ENCODE data around the genes NTNG2 and CFAP77.

GRCh38 chr9:131699717-131700755 is 39.8 kb downstream of the RAPGEF1 start:
- PRO-cap, 3 experiments: no peak in any of the 3 experiments
- RAMPAGE, long total RNA, 2 experiments: no peak in any of the 2 experiments
- RRBS: no CpG with 5 or more reads among the region's 10 CpGs

DNA sequence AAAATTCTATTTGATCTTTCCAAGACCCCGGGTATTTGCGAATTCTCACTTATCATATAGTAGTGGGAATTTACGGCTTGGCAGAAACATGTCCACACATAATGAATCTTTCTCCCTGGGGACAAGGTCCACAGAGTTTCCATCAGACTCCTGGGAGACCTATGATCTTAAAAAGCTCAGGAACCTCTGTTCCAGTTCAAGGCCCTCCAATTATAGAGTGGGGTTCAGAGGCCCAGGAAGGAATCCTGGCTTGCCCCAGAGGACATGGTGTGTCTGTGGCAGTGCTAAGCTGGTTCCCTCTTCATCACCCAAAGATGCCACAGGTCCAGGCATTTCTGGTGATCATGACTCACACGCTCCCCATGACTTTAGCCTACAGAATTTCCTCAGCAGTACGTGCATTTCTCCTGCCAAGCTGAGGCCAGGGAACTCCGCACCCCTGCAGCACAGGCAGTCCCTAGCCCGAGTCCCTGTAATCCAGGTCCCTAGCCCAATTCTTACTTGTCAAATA is 12.6 kb downstream of the RAPGEF1 start:
- PRO-cap, 3 experiments: no peak in any of the 3 experiments
- RAMPAGE, long total RNA, 2 experiments: no peak in any of the 2 experiments
- RRBS: no CpG with 5 or more reads among the region's 7 CpGs

DNA sequence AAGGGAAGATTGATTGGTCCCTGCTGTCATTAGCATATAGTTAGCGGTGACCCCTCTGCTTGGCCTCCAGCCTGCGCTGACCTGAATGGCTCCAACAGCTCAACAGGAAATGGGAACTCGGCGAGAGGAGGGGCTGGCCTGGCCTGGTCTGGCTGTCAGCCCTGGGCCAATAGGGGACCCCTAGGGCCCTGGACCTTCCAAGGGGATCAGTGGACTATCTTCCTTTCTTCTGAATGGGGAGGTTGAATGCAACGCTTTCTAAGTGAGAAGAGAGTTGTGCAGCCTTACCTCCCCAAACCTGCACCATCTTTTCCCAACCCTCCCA is 67.8 kb upstream of the RAPGEF1 start:
- PRO-cap, 3 experiments: no peak in any of the 3 experiments
- RAMPAGE, long total RNA, 2 experiments: no peak in any of the 2 experiments
- RRBS: no CpG with 5 or more reads among the region's 5 CpGs

- PRO-cap, 3 experiments: no peak in any of the 3 experiments
- RAMPAGE, long total RNA, 2 experiments: no peak in any of the 2 experiments
- RRBS: no CpG with 5 or more reads among the region's 8 CpGs
These were observed 84.3 kb upstream of the RAPGEF1 start for GRCh38 chr9:131824279-131824478.

DNA sequence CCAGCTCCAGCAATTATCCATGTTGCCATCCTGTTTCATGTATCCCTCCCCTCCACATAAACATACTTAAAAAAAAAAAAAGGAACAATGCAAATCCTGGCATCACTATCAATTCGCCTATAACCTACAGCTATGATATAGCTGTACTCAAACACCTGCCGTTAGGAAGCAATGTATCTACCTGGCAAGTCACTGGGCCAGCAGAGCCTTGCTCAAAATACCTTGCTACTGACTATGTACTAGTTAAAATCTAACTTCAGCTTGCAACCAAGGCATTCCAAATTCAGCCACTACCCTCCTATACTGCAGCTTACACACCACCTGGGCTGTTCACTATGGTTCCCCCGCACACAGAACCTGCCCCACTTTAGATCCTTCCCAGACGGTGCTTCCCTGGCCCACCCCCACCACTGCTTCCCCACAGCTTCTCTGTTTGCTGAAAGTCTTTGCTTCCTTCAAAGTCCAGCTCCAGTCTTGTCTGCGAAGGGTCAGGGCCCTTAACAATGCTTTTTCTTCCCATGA is 89.9 kb downstream of the MED27 start:
- PRO-cap, 3 experiments: no peak in any of the 3 experiments
- RAMPAGE, long total RNA, 2 experiments: no peak in any of the 2 experiments
- RRBS: no CpG with 5 or more reads among the region's 5 CpGs

DNA sequence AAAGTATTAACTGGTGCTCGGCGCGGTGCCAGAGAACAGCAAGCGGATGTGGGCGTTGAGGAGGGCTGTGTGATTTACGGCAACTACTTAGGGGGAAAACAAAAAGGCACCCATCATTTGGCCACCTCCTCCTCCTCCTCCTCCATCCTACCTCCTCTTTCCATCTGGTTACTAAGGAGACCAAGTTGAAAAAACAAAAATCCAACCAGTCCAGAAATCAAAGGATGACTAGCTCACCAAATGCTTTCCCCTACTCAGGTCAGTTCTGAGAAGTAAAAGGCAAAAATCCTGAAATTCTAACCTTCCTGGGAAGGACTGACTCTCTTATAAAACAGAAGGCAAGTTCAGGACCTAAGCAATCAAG is 1.2 kb downstream of the MED27 start:
- PRO-cap, 3 experiments: no peak in any of the 3 experiments
- RAMPAGE, long total RNA, 2 experiments: no peak in any of the 2 experiments
- RRBS: no CpG with 5 or more reads among the region's 6 CpGs

GRCh38 chr9:132161862-132162223 is at the start of gene NTNG2:
TSS of gene NTNG2 (plus strand) at chr9:132162058.
- PRO-cap, 3 experiments: no peak in any of the 3 experiments
- RAMPAGE, long total RNA, 2 experiments: no peak in any of the 2 experiments
- RRBS: 1% methylated on average over 20 of the region's 56 CpGs

DNA sequence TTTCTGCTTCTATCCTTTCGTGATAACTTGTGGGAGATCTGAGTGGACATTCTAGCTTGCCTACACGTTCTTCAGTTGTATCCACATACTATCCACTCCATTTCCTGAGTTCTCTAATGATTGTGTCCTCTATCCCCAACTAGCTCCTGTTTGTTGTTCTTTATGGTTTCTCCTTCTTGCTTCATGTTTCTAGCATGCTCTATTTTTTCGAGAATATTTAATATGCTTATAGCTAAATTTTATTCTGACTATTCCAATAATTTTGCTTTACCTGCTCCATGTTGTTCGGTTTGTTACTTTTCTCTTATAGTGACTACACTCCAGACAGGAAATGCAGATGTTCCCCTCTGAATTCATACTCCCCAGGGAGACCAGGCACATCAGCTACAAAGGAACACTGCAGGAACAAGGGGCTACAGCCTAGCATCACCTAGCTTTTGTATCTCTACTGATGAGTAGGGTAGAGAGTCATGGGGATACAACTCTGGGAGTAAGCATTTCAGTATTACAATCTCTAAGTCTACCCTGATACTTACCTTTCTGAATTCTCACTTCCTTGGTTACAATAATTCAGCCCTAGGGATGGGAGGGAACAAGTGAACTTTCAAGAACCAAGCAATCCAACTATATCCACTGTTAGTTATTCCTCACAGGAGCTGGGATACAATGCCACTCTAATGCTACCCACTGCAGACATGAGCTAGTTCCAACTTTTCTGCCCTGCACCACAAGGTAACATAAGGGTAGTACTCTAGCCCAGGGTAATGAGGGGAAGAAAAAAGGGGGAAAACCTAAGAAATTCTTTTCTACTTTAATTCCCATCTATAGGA is 36.5 kb downstream of the SETX start:
- PRO-cap, 3 experiments: no peak in any of the 3 experiments
- RAMPAGE, long total RNA, 2 experiments: no peak in any of the 2 experiments
- RRBS: no CpG with 5 or more reads among the region's 4 CpGs

GRCh38 chr9:132408506-132408989 is 1.5 kb upstream of the CFAP77 start:
- PRO-cap, 3 experiments: no peak in any of the 3 experiments
- RAMPAGE, long total RNA, 2 experiments: no peak in any of the 2 experiments
- RRBS: no CpG with 5 or more reads among the region's 10 CpGs

GRCh38 chr9:132409833-132410483 is at the start of gene CFAP77:
TSS of gene CFAP77 (plus strand) at chr9:132410211.
- PRO-cap, 3 experiments: peak in 3 of 3 experiments; most common plus-strand start chr9:132410211 (in 3); most common minus-strand start chr9:132409950 (in 2)
- RAMPAGE, long total RNA, 2 experiments: start-site peak on the plus strand in 2 of 2 experiments, at chr9:132410180-132410251 at its widest, 239 to 461 reads per replicate; start-site peak on the minus strand in 2 of 2 experiments, at chr9:132409924-132409975 at its widest, 15 to 18 reads per replicate
- RRBS: 1% methylated on average over 24 of the region's 60 CpGs

DNA sequence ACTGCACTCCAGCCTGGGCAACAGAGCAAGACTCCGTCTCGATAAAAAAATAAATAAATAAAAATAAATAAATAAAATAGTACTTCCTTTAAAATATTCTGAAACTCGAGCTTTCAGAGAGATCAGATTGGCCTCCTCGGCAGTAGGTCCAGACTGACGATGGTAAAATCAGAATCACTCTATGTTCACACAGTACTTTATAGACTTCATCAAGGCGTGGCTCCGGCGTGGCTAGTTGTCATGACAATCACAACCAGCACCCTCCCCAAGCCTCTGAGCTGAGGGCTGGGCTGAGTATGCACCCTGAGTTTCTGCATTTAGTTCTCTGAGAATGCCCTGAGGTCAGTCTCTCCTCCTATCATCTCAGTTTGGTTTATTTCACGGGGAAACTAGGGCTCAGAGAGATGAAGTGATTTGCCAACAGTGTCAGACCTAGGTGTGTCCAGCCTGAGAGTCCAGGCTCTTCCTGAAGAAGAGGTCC is 43.3 kb upstream of the BARHL1 start:
- PRO-cap, 3 experiments: no peak in any of the 3 experiments
- RAMPAGE, long total RNA, 2 experiments: no peak in any of the 2 experiments
- RRBS: no CpG with 5 or more reads among the region's 9 CpGs

GRCh38 chr9:132548935-132549572 is 33.4 kb upstream of the BARHL1 start:
- PRO-cap, 3 experiments: no peak in any of the 3 experiments
- RAMPAGE, long total RNA, 2 experiments: no peak in any of the 2 experiments
- RRBS: no CpG with 5 or more reads among the region's 14 CpGs

- PRO-cap, 3 experiments: no peak in any of the 3 experiments
- RAMPAGE, long total RNA, 2 experiments: no peak in any of the 2 experiments
- RRBS: no CpG with 5 or more reads among the region's 29 CpGs
These were observed 12.1 kb downstream of the BARHL1 start for GRCh38 chr9:132594279-132595175.

DNA sequence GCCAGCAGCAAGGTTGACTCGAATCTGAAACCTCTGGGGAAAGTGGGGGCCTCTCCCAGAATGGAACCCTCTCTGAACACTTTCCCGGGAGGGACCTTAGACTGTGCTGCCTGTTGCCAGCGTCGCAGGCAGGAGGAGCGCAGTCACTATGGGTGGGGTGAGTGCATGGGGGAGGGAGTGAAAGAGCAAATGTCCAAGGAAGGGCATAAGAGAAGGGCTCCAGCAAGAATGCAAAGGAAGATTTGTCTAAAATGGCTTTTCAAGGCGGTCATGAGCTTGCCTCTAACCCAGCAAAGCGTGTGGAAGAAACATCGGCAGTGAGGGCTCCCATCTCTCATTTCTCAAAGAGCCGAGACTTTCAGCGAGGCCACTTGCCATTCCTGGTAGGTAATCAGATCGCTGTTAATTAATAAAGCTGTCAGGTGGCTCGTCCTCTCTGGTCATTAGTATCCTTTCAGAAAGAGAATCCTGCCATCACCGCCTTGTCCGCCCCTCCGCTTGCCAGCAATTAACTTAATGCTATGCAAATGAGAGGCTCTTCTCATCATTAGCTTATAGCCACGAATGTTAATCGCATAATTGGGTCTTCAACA is 99.2 kb downstream of the GTF3C4 start:
- PRO-cap, 3 experiments: peak in 3 of 3 experiments; most common plus-strand start position 149 of the sequence (in 2); most common minus-strand start position 71 of the sequence (in 1)
- RAMPAGE, long total RNA, 2 experiments: no peak in any of the 2 experiments
- RRBS: no CpG with 5 or more reads among the region's 17 CpGs

DNA sequence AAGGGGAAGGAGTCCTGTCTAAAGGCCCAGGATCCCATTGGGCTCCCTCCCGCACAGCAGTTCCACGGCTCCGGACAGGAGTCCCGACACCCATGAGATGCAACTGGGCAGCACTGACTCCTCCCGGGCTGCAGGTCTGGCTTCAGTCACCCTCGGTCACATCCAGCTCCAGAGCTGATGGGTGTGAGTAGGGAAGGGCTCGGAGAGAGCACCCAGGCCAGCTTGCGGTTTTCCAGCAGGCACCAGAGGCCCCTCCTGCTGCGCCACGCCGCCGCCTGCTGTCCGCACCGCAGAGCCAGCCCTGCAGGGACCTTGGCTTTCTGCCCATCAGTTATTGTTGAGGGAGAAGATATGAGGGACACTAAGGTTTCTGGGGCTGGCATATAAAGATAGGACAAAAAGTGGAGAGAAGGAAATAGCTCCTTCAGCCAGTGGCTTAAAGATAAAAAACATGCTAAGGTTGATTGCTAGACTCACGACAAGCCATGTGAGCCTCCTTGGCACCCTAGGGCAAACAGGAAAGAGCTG is 79.1 kb downstream of the AK8 start:
- PRO-cap, 3 experiments: peak in 1 of 3 experiments; most common plus-strand start position 277 of the sequence (in 1); most common minus-strand start position 267 of the sequence (in 1)
- RAMPAGE, long total RNA, 2 experiments: no peak in any of the 2 experiments
- RRBS: 78% methylated on average over 3 of the region's 15 CpGs

DNA sequence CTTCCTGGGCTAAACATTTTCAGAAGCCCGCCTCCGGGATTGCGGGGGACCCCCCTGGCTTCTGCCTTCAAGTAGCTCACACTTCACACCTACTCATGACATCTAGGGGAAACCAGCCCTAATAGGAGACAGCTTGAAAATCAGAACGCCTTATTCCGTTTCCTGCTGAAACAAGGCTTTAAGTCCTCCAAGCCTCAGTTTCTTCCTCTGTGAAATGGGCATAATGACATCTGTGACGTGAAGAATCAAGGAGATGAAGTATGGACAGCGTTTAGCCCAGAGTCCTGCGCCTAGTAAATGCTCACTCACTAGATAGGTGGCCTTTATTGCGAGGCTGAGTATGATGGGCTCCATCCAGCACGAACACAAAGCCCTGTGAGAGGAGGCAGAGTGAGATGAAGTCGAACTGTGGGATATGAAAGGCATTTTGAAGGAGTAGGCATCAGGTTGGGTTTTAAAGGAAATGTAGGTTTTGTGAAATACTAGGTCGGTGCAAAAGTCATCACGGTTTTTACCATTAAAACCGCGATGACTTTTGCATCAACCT is 881 bp upstream of the TSC1 start:
- PRO-cap, 3 experiments: peak in 1 of 3 experiments; most common plus-strand start position 279 of the sequence (in 1); most common minus-strand start position 209 of the sequence (in 1)
- RAMPAGE, long total RNA, 2 experiments: start-site peak on the plus strand in 1 of 2 experiments, centred at position 349 of the sequence, 18 reads per replicate; start-site peak on the minus strand in 2 of 2 experiments, centred at positions 164 to 174 of the sequence, 57 to 76 reads per replicate
- RRBS: no CpG with 5 or more reads among the region's 15 CpGs

GRCh38 chr9:132994410-132995018 is 16.0 kb downstream of the GFI1B start:
- PRO-cap, 3 experiments: no peak in any of the 3 experiments
- RAMPAGE, long total RNA, 2 experiments: no peak in any of the 2 experiments
- RRBS: no CpG with 5 or more reads among the region's 13 CpGs

- PRO-cap, 3 experiments: no peak in any of the 3 experiments
- RAMPAGE, long total RNA, 2 experiments: no peak in any of the 2 experiments
- RRBS: 91% methylated on average over 5 of the region's 24 CpGs
These were observed 7.0 kb downstream of the GTF3C5 start for GRCh38 chr9:133037631-133038365.

- PRO-cap, 3 experiments: no peak in any of the 3 experiments
- RAMPAGE, long total RNA, 2 experiments: no peak in any of the 2 experiments
- RRBS: no CpG with 5 or more reads among the region's 17 CpGs
These were observed 6.0 kb upstream of the CEL start for GRCh38 chr9:133055708-133056247.

- PRO-cap, 3 experiments: no peak in any of the 3 experiments
- RAMPAGE, long total RNA, 2 experiments: no peak in any of the 2 experiments
- RRBS: 91% methylated on average over 1 of the region's 15 CpGs
These were observed 19.3 kb downstream of the CEL start for GRCh38 chr9:133080959-133081679.

All from testis (tissue), 5 donors.